HCT116 (cell line): Measurements from ENCODE around the gene PNMA8C.

DNA sequence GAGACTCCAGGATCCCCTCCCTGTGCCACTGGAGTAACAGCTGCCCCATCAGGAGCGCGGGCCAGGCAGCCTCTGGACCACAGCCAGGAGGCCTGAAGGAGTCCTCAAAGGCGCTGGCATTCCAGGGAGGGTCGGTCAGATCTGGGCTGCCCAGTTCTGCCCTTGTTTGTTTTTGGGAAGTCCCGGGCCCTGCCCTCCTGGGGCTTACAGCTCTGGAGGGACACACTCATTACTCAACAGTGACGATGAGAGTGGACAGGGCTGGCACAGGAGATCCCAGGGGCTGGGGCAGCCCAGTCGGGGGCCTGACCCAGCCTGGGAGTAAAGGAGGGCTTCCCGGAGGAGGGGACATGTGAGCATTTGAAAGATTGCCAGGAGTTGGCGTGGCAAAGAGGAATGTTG, 4.7 kb downstream of the PPP5C start:
- RRBS, result 92% methylated on average over 1 of the region's 9 CpGs

- RRBS, result no CpG with 5 or more reads among the region's 16 CpGs
Observed at GRCh38 chr19:46386876-46387314, 26.5 kb downstream of the CCDC8 start.

GRCh38 chr19:46426548-46427155, 2.1 kb downstream of the PNMA8C start:
- RRBS, result no CpG with 5 or more reads among the region's 31 CpGs

GRCh38 chr19:46428624-46429301, at the start of gene PNMA8C:
Gene PNMA8C (minus strand): TSS chr19:46428936.
- RRBS, result 65% methylated on average over 4 of the region's 36 CpGs

GRCh38 chr19:46520548-46521074, 24.9 kb upstream of the PNMA8B start:
- RRBS, result no CpG with 5 or more reads among the region's 8 CpGs

DNA sequence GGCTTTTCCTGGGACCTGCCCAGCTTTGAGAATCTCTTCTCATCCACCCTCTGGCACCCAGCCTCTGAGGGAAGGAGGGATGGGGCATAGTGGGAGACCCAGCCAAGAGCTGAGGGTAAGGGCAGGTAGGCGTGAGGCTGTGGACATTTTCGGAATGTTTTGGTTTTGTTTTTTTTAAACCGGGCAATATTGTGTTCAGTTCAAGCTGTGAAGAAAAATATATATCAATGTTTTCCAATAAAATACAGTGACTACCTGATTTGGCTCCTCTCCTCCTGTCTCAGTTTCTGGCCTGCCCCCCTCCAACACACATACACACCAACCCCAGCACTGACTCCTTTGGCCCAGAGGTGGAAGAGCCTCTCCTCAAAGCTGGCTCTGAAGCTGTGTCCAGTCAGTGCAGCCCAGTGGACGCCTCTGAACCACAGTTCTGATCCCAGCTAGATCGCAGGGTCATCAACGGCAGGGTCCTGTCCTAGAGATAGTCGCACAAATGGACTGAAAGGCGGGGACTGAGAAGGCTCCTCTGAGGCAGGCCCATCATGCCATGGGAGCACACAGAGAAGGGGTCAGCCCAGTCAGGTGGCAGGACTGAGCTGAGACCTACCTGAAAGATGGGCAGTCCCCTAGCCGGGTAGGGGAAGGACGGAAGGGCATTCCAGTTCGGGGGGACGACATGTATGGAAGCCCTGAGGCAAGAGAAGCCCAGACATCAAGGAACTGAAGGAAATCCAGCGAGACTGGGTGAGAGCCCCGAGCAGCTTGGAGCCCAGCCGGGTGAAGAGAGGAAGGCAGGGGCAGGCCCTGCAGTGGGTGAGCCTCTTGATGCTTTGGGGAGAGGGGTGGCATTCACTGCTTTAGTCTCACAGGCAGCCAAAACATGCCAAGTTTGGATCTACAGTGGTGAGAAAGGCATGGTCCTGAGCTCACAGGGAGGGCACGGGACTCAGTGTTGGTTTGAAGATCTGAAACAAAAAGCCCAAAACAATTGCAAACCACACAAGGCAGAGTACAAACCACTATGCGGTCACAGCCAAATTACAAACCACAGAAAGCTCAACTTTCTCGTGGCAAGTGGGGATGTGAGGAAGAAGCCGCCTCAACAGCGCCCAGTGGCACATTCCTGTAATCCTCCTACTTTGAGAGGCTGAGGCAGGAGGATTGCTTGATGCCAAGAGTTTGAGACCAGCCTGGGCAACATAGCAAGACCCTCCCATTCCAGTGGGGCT, 9.8 kb downstream of the CALM3 start:
- RRBS, result no CpG with 5 or more reads among the region's 20 CpGs

DNA sequence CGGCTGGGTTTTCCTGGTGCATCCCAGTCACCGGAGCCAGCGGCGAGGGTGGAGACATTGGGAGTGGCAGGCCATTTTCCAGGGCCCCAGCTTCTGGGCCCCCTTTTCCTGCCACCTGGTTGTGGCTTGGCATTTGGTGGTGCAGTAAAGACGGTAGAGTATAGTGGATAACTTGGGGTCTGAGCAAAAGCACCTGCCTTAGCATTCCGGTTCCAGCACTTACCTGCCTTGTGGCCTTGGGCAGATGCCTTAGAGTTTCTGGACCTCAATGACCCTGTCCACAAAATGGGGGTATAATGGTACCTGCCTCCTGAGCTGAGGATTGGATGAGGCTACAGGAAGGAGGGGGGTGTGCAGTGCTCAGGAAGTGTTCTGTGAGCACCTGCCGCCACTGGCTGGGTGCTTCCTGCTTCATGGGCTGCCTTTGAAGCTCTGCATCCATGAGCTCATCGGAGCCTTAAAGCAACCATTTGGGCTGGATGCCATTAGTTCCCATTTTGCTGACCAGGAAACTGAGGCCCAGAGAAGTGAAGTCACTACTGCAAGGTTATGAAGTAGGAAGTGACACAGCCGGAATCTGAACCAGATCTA, 11.0 kb downstream of the CALM3 start:
- RRBS, result no CpG with 5 or more reads among the region's 9 CpGs

- RRBS, result no CpG with 5 or more reads among the region's 35 CpGs
Observed at GRCh38 chr19:46710563-46711430, 6.1 kb downstream of the PRKD2 start.

GRCh38 chr19:46770977-46771280, 17.5 kb downstream of the SLC1A5 start:
- RRBS, result no CpG with 5 or more reads among the region's 4 CpGs

GRCh38 chr19:46772467-46772810, 16.0 kb downstream of the SLC1A5 start:
- RRBS, result no CpG with 5 or more reads among the region's 4 CpGs

GRCh38 chr19:46787076-46787876, 1.1 kb downstream of the SLC1A5 start:
- RRBS, result 4% methylated on average over 25 of the region's 64 CpGs

GRCh38 chr19:46845904-46846733, 4.5 kb downstream of the AP2S1 start:
- RRBS, result no CpG with 5 or more reads among the region's 25 CpGs

GRCh38 chr19:46853942-46854556, 3.4 kb upstream of the AP2S1 start:
- RRBS, result no CpG with 5 or more reads among the region's 7 CpGs

GRCh38 chr19:46899077-46899441, 38.3 kb downstream of the ARHGAP35 start:
- RRBS, result no CpG with 5 or more reads among the region's 5 CpGs

GRCh38 chr19:46926972-46927718, 66.3 kb downstream of the ARHGAP35 start:
- RRBS, result no CpG with 5 or more reads among the region's 11 CpGs

GRCh38 chr19:46943687-46943964, 76.0 kb upstream of the NPAS1 start:
- RRBS, result no CpG with 5 or more reads among the region's 6 CpGs

DNA sequence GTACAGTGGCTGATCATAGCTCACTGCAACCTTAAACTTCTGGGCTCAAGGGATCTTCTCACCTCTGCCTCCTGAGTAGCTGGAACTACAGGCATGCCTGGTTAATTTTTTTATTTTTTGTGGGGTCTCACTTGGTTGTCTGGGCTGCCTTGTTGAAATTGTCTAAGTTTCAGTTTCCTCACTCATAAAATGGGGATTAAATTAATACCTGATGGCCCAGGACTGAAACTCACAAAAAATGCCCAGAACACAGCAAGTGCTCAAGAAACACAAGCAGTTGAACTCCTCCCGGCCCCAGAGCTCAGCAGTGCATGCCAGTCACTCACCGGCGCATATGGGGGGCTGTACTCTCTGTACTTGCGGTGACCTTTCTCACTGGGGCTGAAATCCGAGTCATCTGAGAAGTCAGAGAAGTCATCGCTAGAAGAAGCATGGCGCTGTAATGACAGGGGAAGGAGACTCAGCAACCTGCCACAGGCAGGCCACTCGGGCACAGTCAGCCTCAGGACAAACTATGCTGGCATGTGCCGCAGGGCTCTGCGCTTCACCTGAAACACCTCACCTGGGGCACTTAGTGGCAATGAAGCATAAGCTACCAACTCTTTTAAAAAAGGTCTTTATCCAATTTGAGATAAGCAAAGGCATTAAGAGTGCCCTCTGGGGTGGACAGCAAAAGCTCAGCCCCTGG, 19.8 kb downstream of the ZC3H4 start:
- RRBS, result no CpG with 5 or more reads among the region's 10 CpGs

DNA sequence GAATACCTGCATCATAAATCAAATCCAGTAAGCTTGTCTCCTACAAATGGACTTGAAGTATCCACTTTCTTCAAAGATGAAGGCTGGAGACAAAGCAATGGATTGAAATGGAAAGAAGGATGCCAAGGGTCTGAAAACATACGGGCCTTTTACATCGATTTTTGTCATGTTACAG, 3.4 kb downstream of the ZC3H4 start:
- RRBS, result no CpG with 5 or more reads among the region's 2 CpGs

- RRBS, result 88% methylated on average over 10 of the region's 38 CpGs
Observed at GRCh38 chr19:47259718-47260846, 3.8 kb downstream of the CCDC9 start.

GRCh38 chr19:47267414-47267795, 7.3 kb upstream of the INAFM1 start:
- RRBS, result no CpG with 5 or more reads among the region's 11 CpGs